OCI-LY7 (cell line): Measurements from ENCODE around the genes CCSER1, ADH7 and TRMT10A.

- PRO-cap: no peak
- RAMPAGE, long total RNA: no peak
Observed at GRCh38 chr4:89331551-89332157, 24.1 kb upstream of the GPRIN3 start.

GRCh38 chr4:89411557-89412047, 104.0 kb upstream of the GPRIN3 start:
- PRO-cap: no peak
- RAMPAGE, long total RNA: no peak

- PRO-cap: unidirectional peak, plus-strand start at chr4:90127394
- RAMPAGE, long total RNA: no peak
Observed at GRCh38 chr4:90127164-90128282, at the start of gene CCSER1. Gene CCSER1, plus strand, starts transcription at chr4:90127394.

DNA sequence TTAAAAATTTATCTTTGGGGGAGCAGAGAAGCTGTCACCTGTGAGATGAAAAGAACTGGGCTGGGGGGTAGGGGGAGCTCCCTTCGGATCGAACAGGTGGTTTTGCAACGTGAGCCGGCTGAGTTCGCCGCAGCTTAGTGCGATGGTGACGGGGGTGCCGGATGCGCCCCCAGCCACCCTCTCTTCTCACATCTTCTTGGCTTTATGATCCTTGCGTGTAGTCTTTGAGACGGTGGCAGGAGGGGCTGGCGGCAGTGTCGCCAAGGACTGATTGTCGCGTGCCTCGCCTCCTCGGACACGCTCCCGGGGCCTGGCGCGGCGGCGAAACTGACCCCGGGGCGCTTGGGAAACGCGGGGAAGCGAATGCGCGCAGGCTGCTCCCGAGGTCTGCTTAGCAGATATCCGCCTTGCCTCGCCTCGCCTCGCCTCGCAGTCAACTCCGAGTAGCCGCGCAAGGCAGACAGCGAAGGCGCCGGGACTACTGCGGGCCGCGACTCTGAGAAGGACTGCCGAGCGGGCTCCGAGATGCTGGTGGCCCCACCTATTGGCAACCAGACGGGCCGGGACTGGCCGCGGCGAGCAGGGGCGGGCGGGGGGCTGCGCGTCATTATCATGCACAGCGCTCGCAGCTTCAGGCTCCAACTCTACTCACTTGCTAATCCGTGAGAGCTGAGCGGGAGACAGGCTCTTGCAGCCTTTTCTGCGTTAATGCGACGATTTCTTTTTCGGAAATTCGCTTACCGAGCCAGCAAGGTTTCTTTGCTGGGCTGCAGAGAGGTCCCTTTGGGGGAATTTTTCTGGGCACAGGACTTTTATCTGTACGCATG, 1.6 kb downstream of the GRID2 start:
- PRO-cap: no peak
- RAMPAGE, long total RNA: no peak

DNA sequence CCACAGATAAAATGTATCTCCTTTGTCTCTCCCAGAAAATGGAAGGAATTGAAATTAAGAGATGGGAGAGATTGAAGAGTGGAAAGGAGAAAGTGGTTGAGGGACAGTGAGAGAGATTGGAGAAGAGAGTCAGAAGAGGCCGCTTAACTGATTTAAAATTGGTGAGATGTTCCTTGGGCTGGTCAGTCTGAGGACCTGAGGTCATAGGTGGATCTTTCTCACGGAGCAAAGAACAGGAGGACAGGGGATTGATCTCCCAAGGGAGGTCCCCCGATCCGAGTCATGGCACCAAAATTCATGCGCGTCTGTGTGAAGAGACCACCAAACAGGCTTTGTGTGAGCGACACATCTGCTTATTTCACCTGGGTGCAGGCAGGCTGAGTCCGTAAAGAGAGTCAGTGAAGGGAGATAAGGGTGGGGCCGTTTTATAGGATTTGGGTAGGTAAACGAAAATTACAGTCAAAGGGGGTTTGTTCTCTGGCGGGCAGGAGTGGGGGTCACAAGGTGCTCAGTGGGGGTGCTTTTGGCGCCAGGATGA, 140.2 kb downstream of the GRID2 start:
- PRO-cap: no peak
- RAMPAGE, long total RNA: no peak

- PRO-cap: no peak
- RAMPAGE, long total RNA: no peak
Observed at GRCh38 chr4:93842391-93843227, 14.1 kb downstream of the ATOH1 start.

- PRO-cap: no peak
- RAMPAGE, long total RNA: no peak
Observed at GRCh38 chr4:94442204-94442728, 9.5 kb upstream of the PDLIM5 start.

- PRO-cap: no peak
- RAMPAGE, long total RNA: no peak
Observed at GRCh38 chr4:94455128-94455582, 3.4 kb downstream of the PDLIM5 start.

DNA sequence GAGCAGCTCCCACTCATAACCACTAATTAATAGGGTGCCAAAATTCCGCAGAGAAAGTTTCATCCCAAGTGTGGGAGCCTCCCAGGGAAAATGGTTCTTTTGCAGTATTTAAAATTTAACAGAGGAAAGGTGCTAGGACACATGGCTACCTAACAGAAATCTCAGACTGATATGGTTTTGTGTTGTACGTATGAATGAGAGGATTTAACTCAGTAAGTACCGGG, 88.5 kb upstream of the BMPR1B start:
- PRO-cap: no peak
- RAMPAGE, long total RNA: no peak

DNA sequence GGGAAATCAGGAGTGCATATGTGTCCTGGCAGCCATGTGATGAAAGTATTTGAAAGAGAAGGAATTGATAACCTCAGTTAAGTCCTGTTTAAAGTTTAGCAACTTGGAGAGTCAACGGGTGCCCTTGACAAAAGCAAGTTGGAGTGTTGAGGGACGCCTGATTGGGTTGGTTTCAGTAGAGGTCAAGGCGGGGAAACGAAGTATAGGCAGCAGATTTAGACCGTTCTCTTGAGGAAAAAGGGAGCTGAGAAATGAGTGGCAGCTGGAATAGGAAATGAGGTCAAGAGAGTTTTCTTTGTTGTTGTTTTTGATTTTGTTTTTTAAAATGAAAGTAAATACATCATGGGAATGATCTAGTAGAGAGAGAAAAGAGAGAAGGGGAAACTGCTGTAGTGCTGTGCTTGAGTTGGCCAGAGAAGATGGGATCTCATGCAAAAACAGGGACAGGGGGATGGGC, 91.5 kb downstream of the BMPR1B start:
- PRO-cap: no peak
- RAMPAGE, long total RNA: no peak

GRCh38 chr4:95548275-95548604, 533 bp downstream of the UNC5C start:
- PRO-cap: no peak
- RAMPAGE, long total RNA: no peak

GRCh38 chr4:97337650-97337996, 805.7 kb downstream of the STPG2 start:
- PRO-cap: no peak
- RAMPAGE, long total RNA: no peak

DNA sequence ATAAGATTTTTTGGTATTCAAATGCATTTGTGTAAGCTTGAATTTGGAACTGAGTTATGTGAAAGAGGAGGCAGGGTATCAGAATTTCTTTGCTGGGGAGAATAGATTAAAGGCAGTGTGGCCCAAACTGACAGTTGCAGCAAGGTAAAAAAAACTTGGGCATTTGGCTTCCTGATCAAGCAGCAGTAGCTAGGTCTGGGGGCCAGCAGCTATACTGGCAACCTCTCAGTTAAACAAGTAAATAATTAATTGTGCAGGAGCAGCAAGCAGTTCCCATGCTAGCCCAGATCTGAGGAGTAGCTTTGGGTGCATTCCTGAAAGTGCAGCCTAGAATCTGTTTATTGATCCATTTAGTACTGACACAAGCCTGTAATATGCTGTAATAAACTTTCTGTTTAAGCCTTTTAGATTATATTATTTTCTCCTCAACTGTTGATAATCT, 276.5 kb downstream of the STPG2 start:
- PRO-cap: no peak
- RAMPAGE, long total RNA: no peak

GRCh38 chr4:98262463-98263111, 1.4 kb downstream of the RAP1GDS1 start:
- PRO-cap: no peak
- RAMPAGE, long total RNA: no peak

- PRO-cap: no peak
- RAMPAGE, long total RNA: no peak
Observed at GRCh38 chr4:98315271-98315693, 54.1 kb downstream of the RAP1GDS1 start.

DNA sequence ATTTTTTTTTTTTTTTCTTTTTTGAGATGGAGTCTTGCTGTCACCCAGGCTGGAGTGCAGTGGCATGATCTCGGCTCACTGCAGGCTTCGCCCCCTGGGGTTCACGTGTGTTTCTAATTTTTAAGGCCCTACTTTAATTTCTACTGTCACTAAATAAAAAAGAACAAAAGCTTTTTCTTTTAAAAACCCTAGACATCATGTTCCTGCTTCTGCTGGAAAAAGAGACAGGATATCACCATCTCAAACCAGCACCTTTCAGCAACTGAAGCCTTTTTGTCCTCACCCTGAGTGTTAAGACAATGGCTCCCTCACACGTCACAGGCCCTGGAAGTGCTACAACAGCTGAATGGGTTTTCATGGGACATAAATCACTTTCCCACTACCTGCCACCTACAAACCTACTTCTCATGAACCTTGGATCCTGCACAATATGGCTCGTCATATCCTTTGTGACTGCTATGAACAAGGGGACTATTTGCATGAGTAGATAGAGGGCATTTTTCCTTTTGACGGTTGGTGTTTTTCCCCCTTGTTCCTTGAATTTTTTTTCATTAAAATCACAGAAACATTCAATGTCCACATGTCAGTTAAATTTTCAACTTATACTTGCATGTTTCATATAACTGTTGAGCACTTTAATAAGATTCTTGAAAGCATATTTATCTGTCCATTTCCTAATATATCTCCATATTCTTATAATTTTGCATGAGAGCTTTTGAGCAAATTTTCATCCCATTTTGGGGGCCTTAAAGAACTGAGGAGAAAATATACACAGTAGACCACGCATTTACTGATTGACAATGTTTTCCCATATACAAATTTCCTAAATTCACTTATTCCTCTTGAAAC, 93.5 kb downstream of the TSPAN5 start:
- PRO-cap: no peak
- RAMPAGE, long total RNA: no peak

DNA sequence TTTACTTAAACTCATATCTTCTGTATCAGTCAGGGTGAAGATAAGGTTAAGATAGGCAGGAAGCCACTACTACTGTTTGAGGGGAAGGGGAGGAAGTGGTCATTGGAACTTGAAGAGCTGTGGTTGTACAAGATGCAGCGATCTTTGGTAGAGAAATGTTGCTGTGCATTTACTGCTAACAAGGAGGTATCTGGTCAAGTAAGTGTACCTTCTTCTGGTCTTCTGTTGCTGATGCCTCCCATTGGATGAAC, 47.8 kb upstream of the TSPAN5 start:
- PRO-cap: no peak
- RAMPAGE, long total RNA: no peak

- PRO-cap: no peak
- RAMPAGE, long total RNA: no peak
Observed at GRCh38 chr4:98994544-98994954, 972 bp upstream of the METAP1 start.

- PRO-cap: no peak
- RAMPAGE, long total RNA: no peak
Observed at GRCh38 chr4:99435137-99435486, at the start of gene ADH7. Gene ADH7, minus strand, starts transcription at chr4:99435342.

DNA sequence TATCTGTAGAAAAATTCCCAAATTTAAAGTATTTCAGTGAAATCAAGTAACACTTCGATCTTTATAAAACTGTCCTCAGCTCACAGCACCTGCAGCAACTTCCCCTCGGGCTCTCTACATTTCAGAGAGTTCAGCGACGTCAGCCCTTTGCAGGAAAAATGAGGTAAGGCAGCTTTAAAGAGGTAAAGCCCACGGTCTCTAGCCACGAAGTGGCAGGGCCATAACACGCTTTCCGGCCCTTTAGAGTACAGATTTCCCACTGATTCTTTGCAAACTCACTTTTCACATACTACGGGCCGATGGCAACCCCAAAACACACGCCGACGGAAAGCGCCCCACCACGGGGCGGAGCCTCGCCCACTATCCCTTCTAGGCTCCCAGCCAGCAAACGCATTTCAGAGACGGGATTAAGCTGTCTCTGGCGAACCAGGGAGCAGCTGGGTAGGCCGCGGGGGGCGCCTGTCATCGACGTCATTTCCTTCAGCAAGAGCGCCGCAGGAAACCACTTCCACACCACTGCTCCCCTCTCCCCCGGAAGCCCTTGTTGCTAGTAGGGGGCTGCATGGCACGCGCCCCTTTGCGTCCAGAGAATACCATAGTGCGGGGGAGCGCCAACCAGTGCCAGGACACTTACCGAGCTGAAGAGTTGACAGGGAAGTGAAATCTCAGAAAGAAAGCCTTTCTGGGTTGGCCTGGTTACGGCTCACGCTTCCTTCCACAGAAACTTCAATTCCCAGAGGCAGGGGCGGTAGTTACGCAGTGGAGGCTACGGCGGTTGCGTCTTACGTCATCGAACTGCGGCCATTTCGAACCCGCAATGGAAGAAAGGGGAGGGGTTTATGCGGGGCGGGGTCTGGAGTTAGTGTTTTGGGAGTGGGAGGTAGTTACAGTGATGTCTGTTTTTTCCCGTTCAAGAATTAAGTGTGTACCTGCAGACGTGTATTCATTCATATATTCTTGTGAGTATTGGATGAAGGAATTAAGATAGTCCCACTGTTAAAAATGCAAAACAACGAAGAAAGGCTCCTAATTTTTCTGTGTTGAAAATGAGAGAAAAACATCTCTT, at the start of gene TRMT10A:
Gene TRMT10A, minus strand, starts transcription at position 761 of the 1,066 bp plus-strand sequence.
- PRO-cap: bidirectional peak, plus-strand start at position 486 of the sequence, minus-strand start at position 332 of the sequence; bidirectional peak, plus-strand start at position 862 of the sequence, minus-strand start at position 644 of the sequence
- RAMPAGE, long total RNA: start-site peak on the minus strand centred at position 392 of the sequence, 104 bp wide, 120 and 10 reads in 2 replicates; start-site peak on the minus strand centred at position 745 of the sequence, 65 bp wide, 109 and 15 reads in 2 replicates